ENCODE results near the genes BMP6 and GCNT2.

- PRO-cap, 6 experiments = peak in 6 of 6 experiments; most common plus-strand start chr6:7726099 (in 3); most common minus-strand start chr6:7725899 (in 2)
- RAMPAGE, long total RNA, 2 experiments = no peak in any of the 2 experiments
- RRBS = under 1% methylated on average over 22 of the region's 64 CpGs
Measured at GRCh38 chr6:7725698-7726351, at the start of gene BMP6. Gene BMP6 (plus strand): TSS chr6:7726099.

DNA sequence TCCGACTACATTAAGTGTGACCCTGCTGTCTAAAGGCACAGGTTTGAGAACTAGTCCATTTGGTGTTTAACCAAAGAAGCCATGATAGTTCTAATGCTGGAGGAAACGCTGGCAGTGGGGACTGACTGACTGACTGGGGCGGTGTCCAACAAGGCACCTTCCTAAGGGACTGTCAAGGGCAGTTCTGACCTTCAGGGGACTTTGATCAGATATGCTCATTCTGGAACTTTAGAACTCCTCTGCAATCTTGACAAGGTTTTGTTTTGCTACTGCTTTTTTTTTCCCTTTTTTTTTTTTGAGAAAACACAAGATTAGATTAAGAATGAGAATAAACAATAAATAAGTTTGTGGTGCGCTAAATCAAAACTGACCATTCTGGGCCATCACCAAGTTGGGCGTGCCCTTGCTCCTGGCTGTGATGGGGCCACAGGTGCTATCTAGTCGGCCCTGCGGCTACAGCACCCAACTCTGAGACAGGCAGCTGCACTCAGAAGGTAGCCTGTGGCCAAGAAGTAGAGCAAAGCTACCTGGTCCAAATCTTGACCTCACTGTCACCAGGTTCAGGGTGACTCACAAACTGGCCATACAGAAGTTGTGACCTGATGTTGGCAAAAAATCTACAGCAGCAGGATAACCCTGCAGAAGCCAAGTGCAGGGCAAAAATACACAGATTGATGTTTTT, 3.6 kb downstream of the TXNDC5 start:
- PRO-cap, 6 experiments = no peak in any of the 6 experiments
- RAMPAGE, long total RNA, 2 experiments = no peak in any of the 2 experiments
- RRBS = no CpG with 5 or more reads among the region's 7 CpGs

GRCh38 chr6:7974876-7975621, 64.5 kb upstream of the TXNDC5 start:
- PRO-cap, 6 experiments = peak in 1 of 6 experiments; most common minus-strand start chr6:7975166 (in 1)
- RAMPAGE, long total RNA, 2 experiments = no peak in any of the 2 experiments
- RRBS = no CpG with 5 or more reads among the region's 20 CpGs

GRCh38 chr6:10098828-10099837, 315.7 kb downstream of the TFAP2A start:
- PRO-cap, 6 experiments = no peak in any of the 6 experiments
- RAMPAGE, long total RNA, 2 experiments = no peak in any of the 2 experiments
- RRBS = no CpG with 5 or more reads among the region's 30 CpGs

- PRO-cap, 6 experiments = no peak in any of the 6 experiments
- RAMPAGE, long total RNA, 2 experiments = no peak in any of the 2 experiments
- RRBS = 2% methylated on average over 5 of the region's 15 CpGs
Measured at GRCh38 chr6:10403540-10404100, 11.3 kb downstream of the TFAP2A start.

- PRO-cap, 6 experiments = peak in 6 of 6 experiments; most common plus-strand start chr6:10404228 (in 2); most common minus-strand start chr6:10404295 (in 6)
- RAMPAGE, long total RNA, 2 experiments = no peak in any of the 2 experiments
- RRBS = 7% methylated on average over 15 of the region's 107 CpGs
Measured at GRCh38 chr6:10404101-10405122, 10.5 kb downstream of the TFAP2A start.

DNA sequence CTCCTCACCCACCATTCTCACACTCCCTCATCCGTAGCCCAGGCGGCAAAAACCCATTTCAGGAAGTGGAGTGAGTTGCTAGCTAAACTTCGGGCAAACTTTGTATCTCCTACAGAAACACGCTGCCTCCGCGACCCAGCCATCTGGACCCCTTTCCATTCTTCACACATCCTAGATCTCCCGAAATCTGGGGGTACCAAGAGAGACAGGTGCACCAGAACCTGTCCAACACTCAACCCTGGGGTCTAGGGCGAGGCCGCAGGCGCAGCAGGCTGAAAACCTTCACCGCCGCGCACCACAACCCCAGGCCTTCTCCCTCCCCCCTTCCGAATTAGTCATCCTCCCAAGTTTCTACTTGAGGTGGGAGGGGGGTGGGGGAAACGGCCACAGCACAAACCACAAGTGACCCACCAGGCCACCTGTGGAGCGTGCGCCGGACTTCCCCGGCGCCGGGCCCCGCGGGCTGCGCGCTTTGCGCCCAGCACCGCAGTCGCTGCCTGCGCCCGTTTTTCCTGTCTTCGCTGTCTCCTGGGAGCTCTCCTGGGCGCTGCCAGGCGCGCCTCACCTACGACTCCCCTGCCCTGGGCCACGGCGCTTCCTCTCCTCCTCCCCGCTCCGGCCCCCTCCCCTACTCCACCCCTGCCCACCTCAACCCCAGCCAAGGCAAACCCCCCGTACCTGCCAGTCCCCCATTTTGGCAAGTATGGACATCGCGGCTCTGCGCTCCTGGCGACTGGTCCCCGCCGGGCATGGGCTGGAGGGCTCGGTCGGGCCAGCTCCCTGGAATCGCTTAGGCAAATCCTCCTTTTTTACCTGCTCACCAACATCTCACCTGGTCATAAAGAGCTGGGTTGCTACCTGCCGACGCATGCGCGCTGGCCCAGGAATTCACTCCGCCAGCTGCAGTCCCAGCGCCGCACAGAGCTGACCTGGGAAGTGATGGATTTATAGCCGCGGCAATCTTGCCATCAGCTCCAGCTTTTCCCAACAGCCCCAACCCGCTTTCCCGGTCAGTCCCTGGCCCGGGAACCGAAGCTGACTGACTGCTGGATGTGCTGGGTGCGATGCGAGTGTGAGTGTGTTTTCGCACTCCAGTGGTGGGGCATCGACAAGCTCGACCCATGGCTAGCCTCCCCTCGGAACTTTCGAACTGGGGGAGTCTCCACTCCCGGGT, 4.3 kb upstream of the TFAP2A start:
- PRO-cap, 6 experiments = no peak in any of the 6 experiments
- RAMPAGE, long total RNA, 2 experiments = no peak in any of the 2 experiments
- RRBS = 20% methylated on average over 3 of the region's 70 CpGs

GRCh38 chr6:10426150-10427113, 11.6 kb upstream of the TFAP2A start:
- PRO-cap, 6 experiments = peak in 6 of 6 experiments; most common plus-strand start chr6:10426315 (in 5); most common minus-strand start chr6:10426226 (in 4)
- RAMPAGE, long total RNA, 2 experiments = no peak in any of the 2 experiments
- RRBS = 3% methylated on average over 29 of the region's 52 CpGs

GRCh38 chr6:10430068-10430406, 15.2 kb upstream of the TFAP2A start:
- PRO-cap, 6 experiments = no peak in any of the 6 experiments
- RAMPAGE, long total RNA, 2 experiments = no peak in any of the 2 experiments
- RRBS = no CpG with 5 or more reads among the region's 5 CpGs

- PRO-cap, 6 experiments = peak in 1 of 6 experiments; most common plus-strand start chr6:10486061 (in 1)
- RAMPAGE, long total RNA, 2 experiments = no peak in any of the 2 experiments
- RRBS = no CpG with 5 or more reads among the region's 13 CpGs
Measured at GRCh38 chr6:10485775-10486240, 35.3 kb upstream of the GCNT2 start.

DNA sequence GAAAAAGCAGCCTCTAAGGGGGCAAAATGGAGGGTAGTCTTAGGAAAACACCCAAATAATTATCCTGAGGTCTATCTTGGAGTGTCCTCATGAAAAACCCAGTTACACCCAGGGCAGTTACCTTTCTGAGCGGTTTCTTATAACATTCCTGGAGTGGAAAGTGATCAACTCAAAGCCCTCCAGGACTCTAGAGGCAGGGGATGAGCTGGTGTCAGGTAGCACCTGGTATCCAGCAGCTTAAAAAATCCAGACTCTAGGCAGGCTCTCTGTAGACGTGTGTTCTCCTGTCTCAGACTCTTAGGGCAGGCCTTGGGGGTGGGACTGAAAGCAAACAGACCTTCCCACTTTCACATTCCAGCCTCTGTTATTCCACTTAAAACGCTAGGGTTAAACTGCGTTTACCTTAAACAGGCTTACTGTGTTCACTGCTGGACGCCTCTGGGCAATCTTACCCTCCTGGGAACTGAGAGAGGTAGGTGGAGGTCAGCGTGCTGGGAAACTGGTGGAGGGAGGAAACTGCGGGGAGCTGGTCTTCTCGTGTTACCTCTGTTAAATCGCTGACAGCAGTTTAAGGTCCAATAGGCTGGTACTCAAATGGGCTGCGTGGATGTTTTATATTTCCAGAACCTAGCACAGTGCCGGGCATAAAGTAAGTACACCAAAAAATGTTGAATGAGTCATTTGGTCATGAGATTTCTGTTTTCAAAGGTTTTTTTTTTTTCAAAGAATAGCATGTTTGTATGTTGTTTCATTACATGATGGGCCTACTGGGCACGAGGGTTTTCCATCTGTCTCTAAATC, at the start of gene GCNT2:
TSS of gene GCNT2 (plus strand) at position 406 of the 801 bp plus-strand sequence.
- PRO-cap, 6 experiments = peak in 6 of 6 experiments; most common plus-strand start position 406 of the sequence (in 6); most common minus-strand start position 465 of the sequence (in 5)
- RAMPAGE, long total RNA, 2 experiments = start-site peak on the plus strand in 2 of 2 experiments, centred at positions 406 to 564 of the sequence, 87 to 220 reads per replicate
- RRBS = no CpG with 5 or more reads among the region's 12 CpGs

DNA sequence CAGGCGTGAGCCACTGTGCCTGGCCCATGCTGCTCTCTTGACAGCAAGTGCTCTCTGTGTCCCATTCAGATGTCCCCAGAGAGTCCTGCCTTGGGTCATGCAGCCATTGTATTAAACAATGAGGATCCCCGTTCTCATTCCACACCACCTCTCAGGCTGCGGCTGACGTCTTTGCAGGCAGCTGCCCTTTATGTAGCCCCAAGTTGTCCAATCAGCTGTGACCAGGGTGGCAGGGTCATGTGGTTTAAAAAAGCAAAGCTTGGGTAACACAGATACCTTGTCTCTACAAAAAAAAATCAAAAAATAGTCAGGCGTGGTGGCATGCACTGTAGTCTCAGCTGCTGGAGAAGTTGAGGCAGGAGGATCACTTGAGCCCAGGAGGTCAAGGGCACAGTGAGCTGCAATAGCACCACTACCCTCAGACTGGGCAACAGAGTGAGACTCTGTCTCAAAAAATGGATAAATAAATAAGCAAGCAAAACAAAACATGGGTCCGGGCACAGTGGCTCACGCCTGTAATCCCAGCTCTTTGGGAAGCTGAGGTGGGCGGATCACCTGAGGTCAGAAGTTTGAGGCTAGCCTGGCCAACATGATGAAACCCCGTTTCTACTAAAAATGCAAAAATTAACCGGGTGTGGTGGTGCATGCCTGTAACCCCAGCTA, 13.4 kb downstream of the GCNT2 start:
- PRO-cap, 6 experiments = no peak in any of the 6 experiments
- RAMPAGE, long total RNA, 2 experiments = no peak in any of the 2 experiments
- RRBS = no CpG with 5 or more reads among the region's 10 CpGs

DNA sequence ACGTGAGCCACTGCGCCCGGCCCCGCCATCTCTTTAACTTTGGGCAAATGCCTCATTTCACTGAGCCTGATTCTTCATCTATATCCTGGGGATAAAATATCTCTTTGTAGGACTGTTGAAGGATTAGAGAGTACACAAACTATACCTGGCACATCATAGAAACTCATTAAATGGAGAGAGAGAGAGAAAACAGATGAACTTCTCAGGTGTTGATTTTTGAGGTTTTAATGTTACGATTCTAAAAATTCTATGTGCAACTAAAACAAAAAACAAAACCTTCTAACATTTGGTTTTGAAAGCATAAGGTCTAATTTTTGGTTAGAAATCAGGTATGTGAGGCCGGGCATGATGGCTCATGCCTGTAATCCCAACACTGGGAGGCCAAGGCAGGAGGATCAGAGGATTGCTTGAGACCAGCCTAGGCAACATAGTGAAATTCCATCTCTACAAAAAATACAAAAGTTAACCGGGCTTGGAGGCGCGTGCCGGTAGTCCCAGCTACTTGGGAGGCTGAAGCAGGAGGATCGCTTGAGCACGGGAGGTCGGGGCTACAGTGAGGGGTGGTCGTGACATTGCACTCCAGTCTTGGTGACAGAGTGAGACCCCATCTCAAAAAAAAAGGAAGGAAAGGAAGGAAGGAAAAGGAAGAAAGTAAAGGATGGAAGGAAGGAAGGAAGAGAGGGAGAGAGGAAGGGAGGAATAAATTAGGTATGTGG, 18.5 kb downstream of the GCNT2 start:
- PRO-cap, 6 experiments = no peak in any of the 6 experiments
- RAMPAGE, long total RNA, 2 experiments = no peak in any of the 2 experiments
- RRBS = no CpG with 5 or more reads among the region's 14 CpGs

GRCh38 chr6:10555349-10556507, 34.6 kb downstream of the GCNT2 start:
- PRO-cap, 6 experiments = peak in 2 of 6 experiments; most common plus-strand start chr6:10555922 (in 1); most common minus-strand start chr6:10555920 (in 1)
- RAMPAGE, long total RNA, 2 experiments = no peak in any of the 2 experiments
- RRBS = no CpG with 5 or more reads among the region's 29 CpGs

DNA sequence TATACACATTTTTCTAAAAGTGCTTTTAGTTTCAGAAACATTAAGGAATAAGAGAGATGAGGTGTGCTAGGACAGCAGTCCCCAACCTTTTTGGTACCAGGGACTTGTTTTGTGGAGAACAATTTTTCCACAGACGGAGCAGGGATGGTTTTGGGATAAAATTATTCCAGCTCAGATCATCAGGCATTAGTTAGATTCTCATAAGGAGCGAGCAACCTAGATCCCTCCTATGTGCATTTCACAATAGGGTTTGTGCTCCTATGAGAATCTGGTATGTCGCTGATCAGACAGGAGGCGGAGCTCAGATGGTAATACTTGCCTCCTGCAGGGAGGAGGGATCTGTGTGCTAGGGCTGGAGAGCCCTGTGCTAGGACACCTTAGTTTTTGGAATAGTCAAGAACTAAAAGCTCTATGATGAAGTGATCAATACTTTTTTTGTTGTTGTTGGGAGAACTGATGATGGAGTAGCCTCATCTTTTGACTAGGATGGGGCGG, 2.5 kb downstream of the SMIM13 start:
- PRO-cap, 6 experiments = no peak in any of the 6 experiments
- RAMPAGE, long total RNA, 2 experiments = no peak in any of the 2 experiments
- RRBS = no CpG with 5 or more reads among the region's 5 CpGs

GRCh38 chr6:11189882-11190761, 42.3 kb downstream of the NEDD9 start:
- PRO-cap, 6 experiments = no peak in any of the 6 experiments
- RAMPAGE, long total RNA, 2 experiments = no peak in any of the 2 experiments
- RRBS = 100% methylated on average over 3 of the region's 24 CpGs

DNA sequence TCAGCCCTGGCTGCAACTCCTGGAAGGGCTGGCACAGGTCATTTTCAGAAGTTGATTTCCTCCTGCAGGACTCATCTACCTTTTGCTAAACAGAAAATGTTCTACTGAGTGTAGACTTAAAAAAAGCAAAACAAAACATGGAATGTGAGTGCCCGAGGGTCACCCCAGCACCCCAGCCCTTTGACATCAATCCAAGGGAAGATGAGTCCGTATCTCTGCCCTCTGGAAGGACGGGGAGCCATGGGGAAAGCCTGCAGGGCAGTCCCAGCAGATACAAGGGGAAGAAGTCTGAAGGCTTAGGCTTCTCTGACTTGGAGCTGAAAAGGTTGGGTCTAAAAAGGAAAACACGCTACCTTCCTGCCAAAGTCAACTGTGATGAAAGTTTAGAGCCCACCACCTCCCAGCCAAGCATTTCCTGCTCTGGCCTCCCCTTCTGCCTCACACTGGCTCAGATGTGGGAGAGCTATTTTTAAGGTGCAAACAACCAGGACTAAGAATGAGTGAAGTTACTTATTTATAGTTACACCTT, 21.4 kb downstream of the NEDD9 start:
- PRO-cap, 6 experiments = no peak in any of the 6 experiments
- RAMPAGE, long total RNA, 2 experiments = no peak in any of the 2 experiments
- RRBS = no CpG with 5 or more reads among the region's 4 CpGs

DNA sequence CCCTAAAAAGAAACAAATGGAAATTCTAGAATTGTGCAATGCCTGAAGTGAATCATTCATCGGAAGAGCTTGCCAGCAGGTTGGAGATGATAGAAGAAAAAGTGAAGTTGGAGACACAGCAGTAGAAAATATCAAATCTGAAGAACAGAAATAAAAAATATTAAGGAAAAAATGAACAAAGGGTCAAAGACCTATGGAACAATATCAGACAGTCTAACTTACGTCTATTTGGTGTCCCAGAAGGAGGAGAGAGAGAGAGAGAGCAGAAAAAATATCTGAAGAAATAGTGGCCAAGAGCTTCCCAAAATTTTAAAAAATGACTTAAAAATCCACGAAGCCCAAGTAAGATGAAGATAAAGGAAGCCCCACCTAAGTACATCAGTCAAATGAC, 109.5 kb upstream of the NEDD9 start:
- PRO-cap, 6 experiments = no peak in any of the 6 experiments
- RAMPAGE, long total RNA, 2 experiments = no peak in any of the 2 experiments
- RRBS = no CpG with 5 or more reads among the region's 3 CpGs

- PRO-cap, 6 experiments = no peak in any of the 6 experiments
- RAMPAGE, long total RNA, 2 experiments = no peak in any of the 2 experiments
- RRBS = no CpG with 5 or more reads among the region's 2 CpGs
Measured at GRCh38 chr6:11702692-11703230, 75.8 kb downstream of the ADTRP start.

GRCh38 chr6:11774243-11774599, 4.4 kb downstream of the ADTRP start:
- PRO-cap, 6 experiments = no peak in any of the 6 experiments
- RAMPAGE, long total RNA, 2 experiments = no peak in any of the 2 experiments
- RRBS = no CpG with 5 or more reads among the region's 2 CpGs

All from heart left ventricle (tissue), 7 donors.